NALM6 (cell line): ENCODE measurements around a stretch of chr14.

DNA sequence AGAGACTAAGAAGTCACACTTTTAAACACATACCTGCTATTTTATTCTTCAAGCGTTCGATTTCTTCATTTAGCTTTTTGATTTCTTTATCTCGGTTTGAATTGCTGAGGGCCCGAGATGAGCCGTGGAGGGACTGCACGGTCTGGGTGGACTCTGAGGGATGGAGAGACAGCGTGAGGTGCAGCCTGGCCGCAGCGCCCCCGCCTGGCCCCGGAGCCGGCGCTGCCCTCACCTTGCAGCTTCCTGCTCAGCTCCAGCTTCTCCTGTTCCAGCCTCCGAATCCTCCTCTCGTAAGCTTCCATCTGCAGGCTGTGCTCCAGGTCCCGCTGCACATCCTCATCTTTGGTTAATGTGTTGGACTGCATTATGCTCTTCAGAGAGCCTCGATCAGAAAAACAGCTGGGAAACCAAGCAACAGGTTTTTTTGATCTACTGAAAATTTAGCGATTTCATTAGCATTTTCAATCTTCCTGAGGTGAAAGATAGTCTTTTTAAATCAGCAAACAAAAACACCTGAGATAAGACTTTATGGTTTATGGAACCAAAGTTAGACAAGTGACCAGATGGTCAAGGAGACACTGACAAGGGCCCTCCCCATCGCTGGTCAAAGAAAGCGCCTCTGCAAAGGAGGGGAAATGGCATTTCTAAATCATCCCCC is 53.3 kb downstream of the AMN start:
- PRO-cap, result no peak

DNA sequence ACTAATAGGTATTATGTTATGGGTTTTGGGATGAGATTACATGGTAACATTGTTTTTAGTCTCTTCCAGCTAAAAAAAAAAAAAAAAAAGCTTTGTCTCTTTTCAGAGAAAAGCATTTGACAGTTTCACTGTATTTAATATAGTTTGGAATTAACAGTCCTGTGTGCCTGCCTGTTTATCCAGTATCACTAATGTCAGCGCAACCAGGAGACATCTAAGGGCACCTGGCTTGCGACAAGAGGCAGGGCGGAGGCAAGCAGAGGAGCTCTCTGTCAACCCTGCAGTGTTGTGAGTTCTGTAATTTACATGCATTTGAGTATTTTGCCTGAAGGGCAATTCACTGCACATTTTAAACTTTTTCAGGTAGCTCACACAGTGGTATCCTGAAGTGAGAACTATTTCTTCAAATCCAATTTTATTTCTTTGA is 6.0 kb downstream of the CDC42BPB start:
- PRO-cap, result no peak

DNA sequence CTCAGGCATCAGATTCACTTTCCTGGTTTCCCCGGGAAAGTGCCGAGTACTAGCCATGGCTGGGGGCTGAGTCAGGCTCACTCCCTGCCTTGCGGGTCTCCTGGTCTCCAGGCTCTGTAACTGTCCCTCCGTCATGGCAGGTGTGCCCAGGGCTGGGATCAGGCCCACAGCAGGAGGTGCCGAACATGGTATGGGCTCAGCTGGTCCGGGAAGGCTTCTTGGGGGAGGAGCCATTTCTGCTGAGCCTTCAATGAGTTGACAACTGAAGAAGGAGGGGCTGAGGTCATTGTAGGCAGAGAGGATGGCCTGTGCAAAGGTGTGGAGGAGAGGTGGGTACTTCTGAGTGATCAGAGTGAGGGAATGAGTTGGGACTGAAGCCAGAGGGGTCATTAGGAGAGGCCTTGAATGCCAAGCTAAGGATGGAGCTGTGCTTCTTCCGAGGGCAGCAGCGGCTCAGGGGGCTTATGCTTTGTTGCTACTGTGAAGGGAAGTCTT is 745 bp downstream of the EXOC3L4 start:
- PRO-cap, result no peak

DNA sequence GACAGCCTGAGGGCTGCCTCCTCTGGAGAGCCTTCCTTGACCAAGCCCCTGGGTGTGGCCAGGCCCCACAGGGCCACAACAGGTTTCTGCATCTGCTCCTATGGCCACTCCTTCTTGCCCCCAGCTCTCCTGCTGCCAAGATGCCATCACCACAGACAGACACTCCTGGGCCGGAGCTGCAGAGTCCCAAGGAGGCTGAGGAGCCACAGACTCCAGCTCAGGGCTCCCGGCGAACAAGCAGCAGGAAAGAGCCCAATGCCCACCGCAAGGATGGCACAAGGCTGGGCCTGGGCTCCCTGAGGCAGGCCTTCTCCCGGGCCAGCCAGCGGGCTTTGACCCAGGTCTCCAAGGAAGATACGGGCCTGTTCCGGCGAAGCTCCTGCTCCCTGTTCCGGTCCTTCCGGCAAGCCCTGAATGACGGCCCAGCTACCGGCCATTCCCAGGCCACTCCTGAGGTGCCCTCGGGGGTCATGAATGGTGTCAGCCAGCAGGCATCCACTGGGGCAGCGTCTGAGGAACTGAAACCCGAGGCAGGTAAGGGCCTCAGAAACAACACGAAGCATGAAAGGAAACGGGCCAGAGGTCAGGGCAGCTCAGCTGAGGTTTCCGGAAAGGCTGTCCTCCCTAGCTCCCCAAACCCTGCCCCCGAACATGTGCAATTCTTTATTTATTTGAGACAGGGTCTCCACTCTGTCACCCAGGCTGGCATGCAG is 5.7 kb downstream of the EXOC3L4 start:
- PRO-cap, result no peak

- PRO-cap, result no peak
Observed at GRCh38 chr14:103225091-103225603, 101.9 kb downstream of the TNFAIP2 start.

DNA sequence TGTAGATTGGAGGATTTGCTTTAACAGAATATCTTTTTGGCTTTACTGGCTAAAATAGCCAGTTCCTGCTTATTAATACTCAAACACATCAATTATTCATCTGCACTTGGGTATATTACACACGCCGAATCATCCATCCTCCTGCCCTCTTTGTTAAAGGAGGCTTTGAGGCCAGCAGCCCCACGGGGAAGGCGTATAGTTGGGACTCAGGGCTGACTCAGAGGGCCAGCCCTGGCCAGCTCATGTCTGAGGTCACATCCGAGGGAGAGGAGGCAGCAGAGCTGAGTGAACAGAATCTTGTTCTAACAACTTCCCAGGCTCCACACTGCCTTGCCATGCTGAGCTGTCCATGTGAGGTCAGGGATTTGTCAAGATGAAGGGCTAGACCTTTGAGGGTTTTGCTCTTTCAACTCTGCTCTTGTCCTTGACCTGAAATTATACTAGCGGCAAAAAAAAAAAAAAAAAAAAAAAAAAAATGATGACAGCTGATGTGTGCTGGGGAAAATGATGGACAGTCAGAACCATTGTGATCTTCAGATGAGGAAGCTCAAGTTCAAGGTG is 12.6 kb upstream of the MARK3 start:
- PRO-cap, result no peak

DNA sequence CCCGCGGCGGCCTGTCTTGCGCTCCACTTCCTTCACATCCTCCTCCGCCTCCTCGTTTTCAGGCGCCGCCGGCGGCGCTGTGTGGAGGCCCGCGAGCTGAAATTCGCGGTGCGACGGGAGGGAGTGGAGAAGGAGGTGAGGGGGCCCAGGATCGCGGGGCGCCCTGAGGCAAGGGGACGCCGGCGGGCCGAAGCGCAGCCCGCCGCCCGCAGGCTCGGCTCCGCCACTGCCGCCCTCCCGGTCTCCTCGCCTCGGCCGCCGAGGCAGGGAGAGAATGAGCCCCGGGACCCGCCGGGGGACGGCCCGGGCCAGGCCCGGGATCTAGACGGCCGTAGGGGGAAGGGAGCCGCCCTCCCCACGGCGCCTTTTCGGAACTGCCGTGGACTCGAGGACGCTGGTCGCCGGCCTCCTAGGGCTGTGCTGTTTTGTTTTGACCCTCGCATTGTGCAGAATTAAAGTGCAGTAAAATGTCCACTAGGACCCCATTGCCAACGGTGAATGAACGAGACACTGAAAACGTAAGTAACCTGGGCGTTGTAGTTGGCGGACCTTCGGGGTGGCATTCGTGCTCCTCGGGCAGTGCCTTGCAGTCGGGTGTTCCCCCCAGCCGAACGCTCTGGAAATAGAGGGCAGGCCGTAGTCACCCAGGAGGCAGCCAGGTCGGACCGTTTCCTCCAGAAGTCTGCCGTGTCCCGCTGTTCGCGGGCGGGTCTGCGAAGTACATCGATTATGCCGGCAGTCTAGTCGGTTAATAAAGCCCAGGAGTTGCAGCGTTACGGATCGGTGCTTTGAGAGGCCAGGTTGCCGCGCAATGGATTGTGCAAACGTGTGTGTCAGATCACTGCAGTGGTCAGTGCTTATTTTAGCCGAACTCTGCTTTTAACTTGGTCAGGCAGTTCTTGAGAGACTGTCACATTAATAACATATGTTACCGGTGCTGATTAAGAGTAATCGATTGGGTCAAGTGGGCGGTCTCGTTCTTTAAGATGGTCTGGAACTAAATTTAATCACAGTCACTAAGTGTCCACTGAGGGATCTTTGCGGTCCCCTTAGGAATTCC is 678 bp downstream of the MARK3 start:
- PRO-cap, result bidirectional peak, plus-strand start at position 61 of the sequence, minus-strand start at position 81 of the sequence; bidirectional peak, plus-strand start at position 587 of the sequence, minus-strand start at position 464 of the sequence; unidirectional peak, minus-strand start at position 715 of the sequence

- PRO-cap, result no peak
Observed at GRCh38 chr14:103401268-103401903, 16.2 kb downstream of the MARK3 start.

DNA sequence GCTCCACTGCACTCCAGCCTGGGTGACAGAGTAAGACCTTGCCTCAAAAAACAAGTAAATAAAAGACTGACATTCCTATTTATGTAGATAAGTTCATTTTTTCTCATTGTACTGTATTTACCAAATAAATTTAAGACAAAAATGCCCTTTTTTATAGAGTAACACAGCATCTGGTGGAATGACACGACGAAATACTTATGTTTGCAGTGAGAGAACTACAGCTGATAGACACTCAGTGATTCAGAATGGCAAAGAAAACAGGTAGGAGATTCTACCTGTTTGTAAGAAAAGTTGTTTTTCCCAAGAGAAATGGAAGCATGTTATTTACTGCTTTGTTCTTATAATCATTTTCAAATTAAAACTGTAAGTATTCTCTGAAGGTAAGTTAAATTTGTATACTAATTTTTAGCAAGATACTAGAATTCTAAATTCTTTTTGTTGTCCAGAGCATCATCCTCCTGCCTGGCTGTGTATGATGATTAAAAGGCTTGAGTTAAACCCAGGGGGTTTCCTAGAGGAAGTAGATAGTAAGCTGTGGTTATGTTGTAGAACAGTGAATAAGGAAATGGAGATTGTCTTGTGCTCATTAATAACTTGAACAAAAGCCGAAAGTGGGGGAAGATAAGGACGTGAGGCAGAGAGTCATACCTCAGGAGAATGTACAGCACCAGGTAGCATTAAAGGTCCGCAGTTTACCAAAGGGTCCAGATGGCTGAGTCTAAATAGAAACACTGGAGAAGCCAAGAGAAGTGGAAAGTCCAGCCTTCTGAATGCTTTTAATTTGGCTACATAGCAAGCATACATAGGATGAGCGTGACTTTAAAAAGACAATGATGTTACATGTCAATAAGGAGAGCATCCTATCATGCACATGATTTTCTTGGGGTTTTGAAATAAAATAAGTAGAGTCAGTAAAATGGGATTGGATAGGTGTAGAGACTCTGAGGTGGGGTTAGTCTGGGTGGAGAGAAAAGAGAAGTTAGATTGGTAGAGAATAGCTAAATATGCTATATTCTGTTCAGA is 42.1 kb downstream of the CKB start:
- PRO-cap, result no peak

DNA sequence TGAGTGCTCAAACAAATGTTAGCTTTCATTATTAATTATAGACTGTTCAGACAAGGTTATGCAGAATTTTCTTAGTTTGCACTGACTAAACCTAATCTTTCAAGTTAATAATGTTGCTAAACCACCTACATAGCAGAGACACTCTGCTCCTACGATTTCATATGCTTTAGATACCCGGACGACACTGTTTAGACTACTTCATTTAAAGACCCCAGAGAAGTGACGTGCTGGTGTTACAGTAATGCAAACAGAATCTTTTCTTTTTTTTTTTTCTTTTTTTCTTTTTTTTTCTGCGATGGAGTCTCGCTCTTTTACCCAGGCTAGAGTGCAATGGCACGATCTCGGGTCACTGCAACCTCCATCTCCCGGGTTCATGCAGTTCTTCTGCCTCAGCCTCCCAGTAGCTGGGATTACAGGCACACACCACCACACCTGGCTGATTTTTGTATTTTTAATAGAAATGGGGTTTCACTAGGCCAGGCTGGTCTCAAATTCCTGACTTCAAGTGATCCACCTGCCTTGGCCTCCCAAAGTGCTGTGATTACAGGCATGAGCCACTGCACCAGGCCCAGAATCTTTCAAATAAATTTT is 38.6 kb downstream of the CKB start:
- PRO-cap, result no peak

DNA sequence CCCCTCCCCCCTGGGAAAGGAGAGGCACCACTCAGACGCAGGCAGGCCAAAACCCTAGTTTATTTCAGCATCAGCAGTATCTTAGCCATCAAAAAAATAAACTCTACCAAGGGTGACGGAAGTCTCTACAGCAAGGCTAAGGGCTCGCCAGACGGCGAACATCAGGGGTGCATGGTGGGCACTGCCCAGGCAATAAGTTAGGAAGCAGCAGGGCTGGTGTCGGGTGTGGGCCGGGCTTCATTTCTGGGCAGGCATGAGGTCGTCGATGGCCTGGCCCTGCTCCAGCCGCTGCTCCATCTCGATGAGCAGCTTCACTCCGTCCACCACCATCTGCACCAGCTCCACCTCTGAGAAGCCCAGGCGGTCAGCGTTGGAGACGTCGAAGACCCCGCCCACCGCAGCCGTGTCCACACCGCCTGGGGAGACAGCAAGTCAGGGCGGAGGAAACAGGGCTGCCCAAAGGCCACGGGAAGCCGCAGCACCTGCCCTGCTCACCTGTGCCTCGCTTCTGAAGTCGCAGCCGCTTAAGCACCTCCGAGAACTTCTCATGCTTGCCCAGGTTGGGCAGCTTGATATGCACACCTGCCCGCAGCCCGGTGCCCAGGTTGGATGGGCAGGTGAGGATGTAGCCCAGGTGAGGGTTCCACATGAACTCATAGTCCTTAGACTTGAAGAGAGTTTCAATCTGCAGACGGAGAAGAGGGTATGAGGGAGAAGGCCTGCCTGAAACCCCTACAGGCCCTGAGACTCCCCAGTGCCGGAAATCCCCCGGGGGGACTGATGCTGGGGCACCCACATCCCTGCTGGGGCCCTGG is 2.8 kb downstream of the CKB start:
- PRO-cap, result no peak

DNA sequence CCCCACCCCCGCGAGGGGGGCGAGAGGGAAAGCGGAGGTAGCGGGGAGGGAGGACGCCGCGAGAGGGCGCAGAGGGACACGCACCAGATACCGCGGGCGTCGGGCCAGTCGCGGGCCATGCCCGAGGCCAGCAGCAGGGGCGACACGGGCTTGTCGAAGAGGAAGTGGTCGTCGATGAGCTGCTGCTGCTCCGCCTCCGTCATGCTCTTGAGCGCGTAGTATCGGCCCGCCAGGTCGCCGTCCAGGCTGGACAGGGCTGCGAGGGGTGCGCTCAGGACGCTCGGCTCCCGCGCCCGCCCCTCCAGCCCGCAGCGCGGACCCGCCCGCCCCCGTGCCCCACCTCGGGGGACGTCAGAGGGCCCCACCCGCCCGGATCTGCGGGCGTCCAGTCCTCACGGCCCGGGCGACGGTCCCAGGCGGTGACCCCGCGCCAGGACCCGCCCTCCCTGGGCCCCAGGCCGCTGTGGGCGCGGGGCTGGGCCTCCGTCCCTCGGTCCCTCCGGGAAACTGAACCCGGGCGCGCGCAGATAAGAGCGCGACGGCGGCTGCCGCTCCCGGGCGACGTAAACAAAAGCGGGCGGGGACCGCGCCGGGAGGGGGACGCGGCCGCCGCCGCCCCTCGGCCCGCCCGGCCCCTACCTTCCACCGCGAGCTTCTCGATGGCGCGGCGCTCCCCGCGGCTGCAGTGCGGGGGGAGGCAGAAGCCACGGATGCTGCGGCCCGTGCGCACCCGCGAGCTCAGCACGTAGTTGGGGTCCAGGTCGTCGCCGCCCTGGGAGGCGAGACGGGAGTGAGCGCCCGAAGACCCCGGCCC is 1.2 kb downstream of the CKB start:
- PRO-cap, result no peak

- PRO-cap, result no peak
Observed at GRCh38 chr14:103534351-103535116, 5.5 kb downstream of the TRMT61A start.

GRCh38 chr14:103544244-103544952 is 15.4 kb downstream of the TRMT61A start:
- PRO-cap, result no peak

GRCh38 chr14:103677278-103677563 is 38.0 kb downstream of the XRCC3 start:
- PRO-cap, result no peak

DNA sequence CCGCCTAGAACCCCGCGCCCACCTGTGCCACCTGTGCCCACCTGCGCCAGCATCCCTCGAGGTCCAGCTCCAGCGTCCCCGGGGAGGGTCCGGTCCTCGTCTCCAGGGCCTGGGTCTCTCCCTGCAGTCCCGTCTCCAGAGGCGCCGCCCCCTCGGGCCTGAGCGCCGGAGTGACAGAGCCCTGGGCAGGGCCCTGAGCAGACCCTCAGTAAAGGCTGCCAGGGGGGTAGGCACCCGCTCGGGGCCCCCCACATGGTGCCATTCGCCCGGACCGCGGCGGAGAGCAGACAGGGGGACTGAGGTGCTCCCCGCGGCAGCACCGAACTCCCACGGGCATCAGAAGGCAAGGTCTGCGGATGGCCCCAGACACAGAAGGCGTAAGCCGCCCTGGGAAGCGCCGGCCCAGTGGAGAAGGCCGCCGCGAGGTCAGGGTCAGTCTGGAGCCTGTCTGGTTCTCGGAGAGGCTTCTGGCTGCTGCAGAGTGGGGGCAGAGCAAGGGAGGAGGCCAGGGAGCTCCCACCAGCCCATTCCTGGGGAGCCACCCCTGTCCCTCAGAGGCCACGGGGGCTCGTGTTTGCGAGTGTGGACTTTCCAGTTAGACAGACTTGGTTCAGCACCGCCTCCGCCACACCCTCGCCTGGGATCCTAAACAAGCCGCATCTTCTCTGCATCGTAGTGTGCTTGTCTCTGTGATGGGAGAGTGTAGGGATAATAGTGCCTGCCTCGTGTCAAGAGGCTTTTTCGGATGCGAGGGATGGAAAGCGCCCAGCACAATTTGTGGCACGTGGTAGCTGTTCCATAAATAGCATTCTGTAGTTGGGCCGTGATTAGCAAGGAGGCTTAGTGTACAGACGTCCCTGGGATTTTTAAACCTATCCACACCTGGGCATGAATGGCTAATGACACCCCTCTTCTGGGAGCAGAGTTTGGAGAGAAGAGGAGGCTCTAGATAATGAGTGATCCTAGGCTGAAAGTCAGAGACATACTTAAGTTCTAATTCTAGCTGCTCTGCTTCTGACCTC is 1.2 kb upstream of the PPP1R13B start:
- PRO-cap, result no peak

- PRO-cap, result no peak
Observed at GRCh38 chr14:103854652-103856021, 7.8 kb upstream of the PPP1R13B start.

- PRO-cap, result no peak
Observed at GRCh38 chr14:103909960-103910650, 11.2 kb downstream of the ATP5MJ start.

DNA sequence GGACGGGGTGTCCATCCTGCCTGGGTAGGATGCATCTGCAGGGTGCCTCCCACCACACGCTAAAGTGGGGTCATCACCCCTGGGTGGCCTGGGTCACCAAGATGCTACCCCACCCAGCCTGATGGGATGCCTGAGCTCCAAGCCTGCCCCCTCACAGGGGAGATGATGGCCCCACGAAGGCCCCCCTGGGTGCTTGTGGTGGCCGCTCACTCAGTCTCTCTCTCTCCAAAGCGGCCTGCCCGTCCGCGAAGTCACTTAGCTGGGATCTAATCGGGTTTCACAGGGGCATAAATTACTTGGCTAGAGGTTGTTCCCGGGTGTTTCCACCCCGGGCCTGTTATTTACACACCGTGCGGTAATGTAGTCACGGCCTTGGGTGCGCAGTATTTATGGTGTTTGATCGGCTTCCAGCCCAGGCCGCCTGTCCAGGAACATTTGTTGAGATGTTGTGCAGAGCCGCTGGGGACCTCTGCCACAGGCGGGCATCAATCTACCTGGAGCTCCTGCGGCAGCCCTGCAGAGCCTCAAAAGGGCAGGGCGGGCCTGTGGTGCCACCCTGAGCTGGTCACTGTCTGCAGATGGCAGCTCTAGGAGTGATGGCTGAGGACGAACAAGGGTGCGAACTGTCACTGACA is 91.1 kb downstream of the KIF26A start:
- PRO-cap, result no peak

GRCh38 chr14:104281501-104282261 is 143.3 kb downstream of the KIF26A start:
- PRO-cap, result no peak